Cardiac fibroblast (primary cell): ENCODE results near the genes RAP1GAP and LDLRAD2.

DNA sequence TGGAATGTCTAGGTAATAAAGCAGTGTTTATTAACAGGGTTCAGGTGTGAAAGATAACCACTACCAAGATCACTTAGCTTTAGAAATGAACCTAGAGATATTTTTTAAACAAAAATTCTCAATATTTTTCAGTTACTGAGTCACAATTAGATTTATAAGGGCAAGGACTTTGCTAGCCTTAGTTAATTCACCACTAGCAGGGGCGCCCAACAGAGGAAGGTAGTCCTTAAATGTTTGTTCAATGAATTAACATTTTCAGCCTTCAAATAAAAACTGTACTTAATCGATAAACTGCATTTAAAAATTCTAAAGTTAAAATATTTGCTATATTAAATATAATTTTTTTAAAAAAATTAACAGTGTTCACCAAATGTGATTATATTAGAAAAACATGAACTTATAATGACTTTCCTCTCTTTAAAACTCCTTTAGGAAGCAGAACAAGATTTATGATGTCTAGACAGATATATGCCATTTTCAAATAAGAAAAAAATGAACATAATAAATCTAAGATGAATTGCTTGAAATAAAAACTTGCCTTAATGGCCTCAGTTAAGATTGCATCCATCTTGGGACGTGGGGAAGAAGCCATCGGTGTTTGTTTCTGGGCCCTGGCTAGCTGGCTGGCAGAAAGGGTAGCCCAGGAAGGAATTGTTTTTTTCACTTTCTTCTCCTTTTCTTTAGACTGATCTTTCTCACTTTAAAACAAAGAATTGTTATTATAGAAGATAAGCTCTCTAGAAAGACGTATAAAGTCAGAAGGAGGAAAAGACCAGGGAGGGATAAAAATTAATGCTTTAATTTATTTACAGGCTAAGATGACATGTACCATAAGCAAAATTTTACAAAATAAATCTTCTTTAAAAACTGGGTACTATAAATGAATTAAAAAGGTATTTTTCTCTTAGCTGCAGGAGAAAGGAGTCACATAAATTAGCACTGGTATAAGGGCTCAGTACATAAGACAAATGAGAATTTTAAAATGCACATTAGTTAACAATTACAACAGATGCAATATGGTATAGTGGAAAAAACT is 13.9 kb downstream of the HP1BP3 start:
- RRBS = no CpG with 5 or more reads among the region's 5 CpGs

DNA sequence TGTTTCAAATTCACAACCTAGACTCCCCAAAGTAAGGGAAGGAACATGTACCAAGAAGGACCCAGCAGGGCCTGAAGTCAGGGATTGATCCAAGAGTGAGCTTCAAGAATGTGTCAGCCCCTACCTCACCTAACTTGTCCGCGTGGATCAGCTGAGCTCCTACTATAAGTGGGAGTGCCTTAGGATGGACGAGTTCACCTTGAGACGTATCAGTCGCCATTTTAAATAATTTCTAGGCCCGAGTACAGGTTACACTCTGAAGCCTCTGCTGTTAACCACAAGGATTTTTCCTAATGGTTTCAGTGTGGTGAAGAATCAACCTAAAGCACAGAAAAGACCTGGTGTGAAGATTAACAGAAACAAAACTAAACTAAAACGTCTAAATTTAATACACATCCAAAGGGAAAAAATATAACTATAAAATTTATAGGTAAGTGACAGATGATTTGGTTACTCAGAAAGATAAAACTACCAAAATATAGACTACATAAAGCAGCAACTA is 6.8 kb downstream of the HP1BP3 start:
- RRBS = no CpG with 5 or more reads among the region's 7 CpGs

DNA sequence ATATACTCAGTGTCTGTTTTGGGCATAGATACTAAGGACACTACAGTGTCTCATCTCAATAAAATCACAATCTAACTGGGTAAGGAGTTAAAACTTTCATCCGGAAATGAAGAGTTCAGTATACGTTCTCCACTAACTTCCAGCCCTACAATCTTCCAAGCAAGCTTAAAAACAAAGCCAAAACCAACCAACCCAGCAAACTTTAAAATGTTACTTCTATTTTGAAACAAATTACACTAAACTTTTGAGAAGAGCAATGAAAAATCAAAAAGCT is 1.6 kb downstream of the HP1BP3 start:
- RRBS = no CpG with 5 or more reads among the region's 2 CpGs

DNA sequence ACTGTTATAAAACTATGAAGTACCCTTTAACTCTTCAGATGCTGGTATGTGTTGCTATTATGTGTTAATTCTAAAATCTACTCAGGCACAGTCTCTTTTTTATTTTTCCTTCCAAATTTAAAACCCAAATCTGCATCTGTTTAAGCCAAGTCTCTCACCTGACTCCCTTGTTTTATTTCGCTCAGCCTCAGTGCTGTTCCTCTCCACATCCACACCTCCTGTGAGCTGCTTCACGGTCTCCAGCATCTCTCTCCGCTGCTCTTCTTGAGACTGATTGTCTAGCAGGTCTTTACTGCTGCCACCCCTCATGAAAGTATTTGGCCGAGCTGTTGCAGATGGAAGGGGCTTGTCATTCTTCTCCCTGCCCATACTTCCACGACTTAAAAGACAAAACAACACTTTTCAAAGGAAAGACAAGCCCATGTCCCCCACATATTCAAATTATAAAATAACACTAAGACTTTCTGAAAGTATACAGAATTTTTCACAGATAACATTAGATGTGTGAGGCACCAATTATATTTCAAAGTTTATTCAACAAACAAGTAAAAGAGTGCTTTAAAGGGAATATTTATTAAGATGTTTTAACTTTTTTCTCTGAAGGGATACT is 64.1 kb upstream of the HP1BP3 start:
- RRBS = no CpG with 5 or more reads among the region's 5 CpGs

GRCh38 chr1:21139562-21140401 is 36.9 kb downstream of the EIF4G3 start:
- RRBS = no CpG with 5 or more reads among the region's 3 CpGs

- RRBS = no CpG with 5 or more reads among the region's 2 CpGs
Observed at GRCh38 chr1:21190805-21191308, 14.2 kb upstream of the EIF4G3 start.

DNA sequence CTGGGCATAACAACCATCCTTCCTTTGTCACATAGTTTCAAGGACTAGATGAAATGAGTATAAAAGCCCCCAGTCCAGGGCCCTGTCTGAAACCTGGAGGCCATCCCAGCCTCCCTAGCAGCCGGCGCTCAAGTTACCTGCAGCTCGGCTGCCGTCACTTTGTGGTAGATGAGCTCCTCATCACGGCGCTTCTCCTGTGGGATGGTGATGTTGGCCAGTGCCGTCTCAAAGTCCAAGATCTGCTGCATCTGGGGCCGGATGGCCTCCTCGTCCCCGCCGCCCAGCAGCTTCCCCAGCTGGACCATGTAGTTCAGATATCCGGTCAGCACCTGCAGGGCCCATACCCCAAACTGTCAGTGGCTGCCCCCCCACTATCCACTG is 34.5 kb downstream of the ECE1 start:
- RRBS = 91% methylated on average over 5 of the region's 12 CpGs

DNA sequence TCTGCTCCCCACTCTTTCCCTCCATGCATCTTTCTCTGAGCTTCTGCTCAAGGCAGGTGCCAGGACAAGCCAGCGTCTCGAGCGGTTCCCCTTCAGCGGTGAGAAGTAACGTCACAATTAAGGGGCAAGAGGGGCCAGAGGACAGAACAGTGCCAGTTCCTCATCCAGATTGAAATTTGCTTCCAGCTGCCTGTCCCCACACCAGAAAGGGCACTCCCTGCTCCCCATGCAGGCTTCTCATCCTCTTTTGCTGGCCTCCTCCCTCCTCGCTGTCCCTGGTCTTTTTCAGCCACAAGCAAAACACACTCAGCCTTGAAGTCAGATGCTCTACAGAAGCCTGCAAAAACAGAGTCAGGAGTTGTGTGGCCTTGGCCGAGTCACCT is 35.0 kb upstream of the ECE1 start:
- RRBS = no CpG with 5 or more reads among the region's 7 CpGs

DNA sequence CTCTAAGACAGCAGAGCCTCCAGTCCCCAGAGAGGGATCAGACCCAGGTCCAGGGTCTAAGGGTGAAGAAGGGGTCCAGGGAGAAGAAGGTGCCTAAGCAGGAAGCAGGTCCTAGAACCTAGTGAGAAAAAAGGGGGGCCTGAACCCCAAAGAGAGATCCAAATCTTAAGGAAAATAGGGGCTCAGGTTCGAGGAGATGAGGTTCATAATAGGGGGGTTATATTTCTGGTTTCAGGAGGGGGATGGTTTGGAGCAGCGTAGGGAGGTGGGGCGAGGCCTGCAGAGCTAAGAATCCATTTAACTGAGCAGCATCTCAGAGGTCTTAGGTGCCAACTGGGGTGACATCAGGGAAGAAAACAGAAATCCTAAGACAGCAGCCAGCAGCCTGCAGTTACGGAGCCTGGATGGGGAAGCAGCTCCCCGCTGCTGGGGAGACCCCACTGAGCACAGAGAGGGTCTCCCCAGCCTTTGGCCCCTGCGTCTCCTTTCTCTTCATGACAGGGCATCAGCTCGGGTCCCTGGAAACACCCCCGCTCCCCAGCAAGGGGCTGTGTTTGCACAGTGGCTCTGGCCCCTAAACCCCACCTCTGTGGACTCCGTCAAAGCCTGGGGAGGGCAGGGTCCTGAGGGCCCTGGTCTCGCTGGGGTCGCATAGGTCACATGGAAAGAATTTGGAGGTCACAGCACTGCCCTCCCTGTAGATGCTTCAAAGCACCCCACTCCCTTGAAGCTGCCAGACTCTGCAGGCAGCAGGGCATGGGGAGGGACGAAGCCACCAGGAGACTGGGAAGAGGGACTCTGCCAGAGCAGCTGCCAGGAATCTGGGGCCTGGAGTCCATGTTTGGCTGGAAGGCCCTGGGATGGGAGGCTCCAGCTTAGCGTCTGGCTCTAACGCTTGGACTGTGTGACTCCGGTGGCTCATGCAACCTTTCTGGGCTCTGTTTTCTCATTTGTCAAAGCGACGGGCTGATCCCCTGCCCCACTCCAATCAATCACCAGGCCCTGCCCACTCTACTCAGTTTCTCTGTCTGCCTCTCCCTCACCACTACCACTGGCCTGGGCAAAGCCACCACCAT is 36.5 kb upstream of the ECE1 start:
- RRBS = no CpG with 5 or more reads among the region's 17 CpGs

DNA sequence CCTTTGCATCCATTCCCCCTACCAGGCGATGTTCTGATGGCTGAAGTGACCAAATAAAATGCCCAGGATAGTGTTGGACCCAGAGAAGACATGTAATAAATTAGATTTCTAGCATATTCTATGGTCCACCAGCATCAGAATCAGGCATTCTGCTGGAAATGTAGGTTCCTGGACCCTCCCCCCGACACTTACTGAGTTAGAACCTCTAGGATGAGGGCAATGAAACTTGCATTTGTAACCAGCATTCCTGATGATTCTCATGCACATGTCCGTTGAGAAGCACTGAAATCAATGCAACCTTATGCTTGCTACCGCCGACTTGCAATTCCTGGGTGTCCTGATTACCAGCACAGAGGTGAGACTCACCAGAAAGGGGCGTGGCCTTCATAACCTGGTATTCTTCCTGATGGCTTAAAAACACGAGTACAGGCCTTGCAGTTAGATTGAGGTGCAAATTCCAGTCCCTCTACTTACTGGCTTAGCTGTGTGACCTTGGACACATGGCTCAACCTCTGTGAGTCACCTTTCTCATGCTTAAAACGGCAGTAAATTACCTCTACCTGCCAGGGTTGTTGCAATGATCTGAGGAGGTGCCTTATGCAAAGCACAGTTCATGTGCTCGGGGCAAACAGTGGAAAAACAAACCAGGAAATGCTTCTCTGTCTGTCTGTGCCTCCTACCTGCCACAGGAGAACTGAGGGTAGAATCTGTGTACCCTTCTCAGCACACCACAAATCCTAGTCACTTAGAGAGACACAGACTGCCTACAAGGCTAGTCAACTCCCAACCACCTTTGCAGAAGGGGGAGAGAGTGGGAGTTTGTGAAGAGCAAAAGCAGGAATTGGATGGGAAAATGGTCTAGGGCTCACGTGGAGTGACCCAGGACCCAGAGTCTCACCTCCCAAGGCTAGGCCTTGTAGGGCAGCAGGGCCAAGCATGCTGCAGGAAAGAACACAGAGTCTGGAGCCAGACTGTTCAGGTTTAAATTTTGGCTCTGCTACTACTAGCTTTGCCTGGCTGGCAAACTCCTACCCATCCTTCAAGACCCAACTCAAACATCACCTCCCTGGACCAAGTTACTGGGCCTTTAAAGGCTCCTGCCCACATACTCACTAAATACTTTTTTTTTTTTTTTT is 39.1 kb upstream of the ECE1 start:
- RRBS = no CpG with 5 or more reads among the region's 10 CpGs

DNA sequence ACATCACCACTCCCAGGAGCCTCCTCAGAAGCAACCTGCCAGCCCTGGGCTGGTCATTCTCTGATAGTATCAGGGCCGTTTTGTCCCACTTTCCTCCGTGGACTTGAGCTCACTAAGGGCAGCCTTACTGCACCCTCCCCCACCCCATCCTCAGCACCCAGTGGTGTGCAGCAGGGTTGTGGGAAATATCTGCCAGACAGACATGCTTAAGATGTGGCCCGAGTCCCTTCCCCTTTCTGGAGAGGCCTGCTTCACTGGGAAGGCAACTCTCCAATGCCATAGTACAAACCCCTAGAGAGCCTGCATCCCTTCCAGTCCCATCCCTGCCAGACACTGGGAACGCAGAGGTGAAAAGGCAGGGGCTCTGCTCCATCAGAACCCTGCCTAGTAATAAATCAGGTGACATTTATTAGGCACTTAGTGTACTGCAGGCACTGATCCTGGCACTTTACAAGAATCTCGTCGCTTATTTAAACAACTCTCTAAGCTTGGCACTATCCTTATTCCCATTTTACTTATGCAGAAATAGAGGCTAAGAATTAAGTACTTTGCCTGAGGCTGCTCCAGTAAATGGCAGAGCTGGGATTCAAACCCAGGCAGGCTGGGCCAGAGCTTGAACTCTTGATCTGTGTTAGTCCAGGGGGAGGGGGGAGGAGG is 41.8 kb upstream of the ECE1 start:
- RRBS = no CpG with 5 or more reads among the region's 6 CpGs

DNA sequence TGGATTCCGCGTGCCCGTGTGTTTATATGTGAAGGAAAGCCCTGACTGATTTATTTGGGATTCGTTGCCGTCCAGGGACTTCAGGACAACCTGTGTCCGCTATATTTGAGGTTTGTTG is 55.9 kb upstream of the ECE1 start:
- RRBS = no CpG with 5 or more reads among the region's 6 CpGs

- RRBS = no CpG with 5 or more reads among the region's 4 CpGs
Observed at GRCh38 chr1:21541870-21542441, 32.7 kb downstream of the ALPL start.

- RRBS = no CpG with 5 or more reads among the region's 1 CpG
Observed at GRCh38 chr1:21546342-21546559, 37.0 kb downstream of the ALPL start.

- RRBS = no CpG with 5 or more reads among the region's 9 CpGs
Observed at GRCh38 chr1:21547164-21547502, 37.9 kb downstream of the ALPL start.

DNA sequence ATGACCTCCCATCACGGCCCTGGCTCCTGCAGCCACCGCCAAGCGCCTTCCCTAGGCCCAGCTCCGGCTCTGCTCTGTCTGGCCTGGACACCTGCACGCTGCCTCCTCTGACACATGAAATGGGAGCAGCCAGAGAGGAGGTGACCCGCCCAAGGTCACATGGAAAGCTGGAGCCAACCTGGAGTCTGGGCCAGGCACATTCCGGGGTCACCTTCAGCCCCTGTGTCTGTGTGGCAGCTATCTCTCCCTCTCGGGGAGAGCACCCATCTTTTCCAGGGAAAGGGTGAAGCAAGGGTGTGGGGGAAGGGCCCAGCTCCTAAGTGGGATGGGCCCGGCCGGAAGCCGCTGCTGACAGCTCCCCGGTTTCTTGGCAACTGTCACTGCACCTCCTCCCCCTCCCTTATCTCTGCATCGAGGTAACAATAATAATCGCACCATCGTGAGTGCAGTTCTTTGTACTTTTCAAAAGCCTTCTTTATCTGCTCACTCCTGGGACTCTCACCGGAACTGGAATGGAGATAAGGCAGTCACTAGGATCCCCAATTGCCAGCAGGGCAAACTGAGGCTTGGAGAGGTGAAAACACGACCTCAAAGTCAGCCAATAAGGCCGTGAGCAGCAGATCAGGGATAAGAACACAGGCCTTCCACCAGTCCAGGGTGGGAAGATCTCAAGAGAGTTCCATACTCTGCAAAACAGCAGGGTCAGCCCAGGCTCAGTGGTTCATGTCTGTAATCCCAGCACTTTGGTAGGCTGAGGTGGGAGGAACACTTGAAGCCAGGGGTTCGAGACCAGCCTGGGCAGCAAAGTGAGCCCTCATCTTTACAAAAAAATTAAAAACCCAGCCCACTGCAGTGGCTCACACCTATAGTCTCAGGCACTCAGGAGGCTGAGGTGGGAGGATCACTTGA is 37.0 kb downstream of the RAP1GAP start:
- RRBS = no CpG with 5 or more reads among the region's 19 CpGs

GRCh38 chr1:21669202-21669718 is at the start of gene RAP1GAP:
RAP1GAP (minus strand) TSS chr1:21669357.
- RRBS = under 1% methylated on average over 20 of the region's 43 CpGs

GRCh38 chr1:21723834-21724438 is 54.8 kb upstream of the RAP1GAP start:
- RRBS = no CpG with 5 or more reads among the region's 6 CpGs

DNA sequence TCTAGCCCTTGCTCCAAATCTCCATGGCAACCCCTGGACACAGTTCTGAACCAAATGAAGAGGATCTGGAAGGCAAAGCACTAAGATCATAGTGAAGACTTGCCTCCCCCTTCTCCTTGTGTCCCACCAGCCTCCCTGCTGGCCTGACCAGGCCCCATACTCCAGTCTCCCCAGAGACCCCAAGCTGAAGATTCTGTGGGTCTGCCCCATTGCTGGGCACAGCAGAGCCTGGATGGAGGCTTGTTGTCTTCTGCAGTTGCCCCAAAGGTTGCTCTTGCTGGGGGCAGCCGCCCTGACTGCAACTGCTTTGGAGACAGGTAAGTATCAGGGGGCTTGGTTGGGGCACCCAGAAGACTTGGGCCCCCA is at the start of gene LDLRAD2:
LDLRAD2 (plus strand) TSS at position 46 of the 366 bp plus-strand sequence.
- RRBS = no CpG with 5 or more reads among the region's 1 CpG

DNA sequence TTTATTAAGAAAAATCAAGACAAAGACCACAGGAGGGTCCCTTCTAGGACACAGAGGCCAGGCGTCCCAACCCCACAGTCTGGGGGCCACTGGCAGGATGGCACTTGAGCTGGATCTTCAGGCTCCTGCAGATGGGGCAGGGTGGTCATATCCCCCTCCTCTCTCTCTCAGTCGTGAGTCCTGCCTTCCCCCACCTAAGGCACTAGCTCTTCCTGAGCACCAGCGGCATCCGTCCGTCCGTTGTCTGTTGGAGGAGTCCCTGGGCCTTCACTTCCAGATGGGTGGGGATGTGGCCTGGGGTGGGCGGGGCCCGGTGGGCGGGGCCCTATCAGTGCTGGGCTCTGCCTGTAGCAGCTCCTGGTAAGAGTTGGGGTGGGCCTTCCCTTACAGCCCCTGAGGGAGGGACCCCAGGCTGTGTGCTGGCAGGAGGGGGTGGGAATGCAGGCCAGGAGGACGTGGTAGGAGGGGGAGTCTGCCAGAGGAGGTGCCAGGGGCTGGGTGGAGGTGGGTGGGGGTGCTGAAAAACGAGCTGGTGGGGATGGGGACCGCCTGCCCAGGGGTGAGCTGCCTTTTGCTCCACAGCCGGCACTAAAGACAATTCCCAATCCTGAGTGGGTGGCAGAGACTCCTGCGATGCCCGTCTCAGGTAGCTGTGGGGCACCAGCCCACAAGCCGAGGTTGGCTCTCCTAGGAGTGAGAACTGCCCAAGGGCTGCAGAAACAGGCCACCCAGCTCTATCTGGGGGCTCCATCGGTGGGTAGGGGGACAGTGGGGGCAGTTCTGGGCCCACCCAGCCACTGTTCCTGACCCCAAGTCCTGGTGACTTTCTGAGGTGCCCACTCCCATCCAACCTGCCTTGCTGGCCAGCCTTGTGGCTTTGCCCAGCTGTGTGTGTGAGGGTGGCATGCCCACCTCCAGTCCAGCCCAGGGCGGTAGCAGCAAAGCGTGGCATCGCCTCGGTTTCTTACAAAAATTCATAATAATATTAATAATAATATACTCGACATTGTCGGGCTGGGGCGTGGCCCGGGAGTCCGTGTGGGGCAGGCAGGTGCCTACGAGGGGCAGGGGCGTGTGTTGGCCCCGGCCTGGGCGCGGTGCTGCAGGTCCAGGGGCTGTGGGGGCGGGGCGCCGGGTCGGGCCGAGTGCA is 10.6 kb downstream of the LDLRAD2 start:
- RRBS = 90% methylated on average over 10 of the region's 36 CpGs